Heart (tissue), 3 donors: ENCODE data around the gene STUM.

- RAMPAGE, long total RNA, 2 experiments: no peak in any of the 2 experiments
Observed at GRCh38 chr1:225822296-225823145, 12.6 kb downstream of the EPHX1 start.

DNA sequence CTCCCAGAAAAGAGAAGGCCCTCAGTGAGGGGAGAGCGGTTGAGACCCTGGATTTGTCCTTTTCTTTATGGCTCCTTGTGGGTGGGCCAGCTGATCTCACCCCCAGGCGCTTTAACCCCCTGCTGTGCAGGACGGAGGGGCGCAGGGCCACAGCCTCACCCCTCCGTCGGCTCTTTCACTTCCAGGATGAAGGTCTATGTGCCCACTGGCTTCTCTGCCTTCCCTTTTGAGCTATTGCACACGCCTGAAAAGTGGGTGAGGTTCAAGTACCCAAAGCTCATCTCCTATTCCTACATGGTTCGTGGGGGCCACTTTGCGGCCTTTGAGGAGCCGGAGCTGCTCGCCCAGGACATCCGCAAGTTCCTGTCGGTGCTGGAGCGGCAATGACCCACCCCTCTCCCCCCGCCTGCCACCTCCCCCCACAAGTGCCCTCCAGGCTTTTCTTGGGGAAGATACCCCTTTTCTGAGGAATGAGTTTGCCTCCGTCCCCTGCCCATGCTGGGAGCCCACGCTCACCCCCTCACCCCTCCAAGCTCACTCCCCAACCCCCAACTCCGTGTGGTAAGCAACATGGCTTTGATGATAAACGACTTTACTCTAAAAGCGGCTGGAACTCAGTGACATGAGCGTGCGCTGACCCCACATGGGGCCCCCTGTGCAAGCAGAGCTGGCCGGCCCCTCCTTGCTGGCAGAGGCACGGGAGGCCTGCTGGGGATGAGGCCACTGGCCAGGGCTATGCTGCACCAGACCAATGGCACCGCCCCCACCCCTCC lies 35.2 kb downstream of the EPHX1 start:
- RAMPAGE, long total RNA, 2 experiments: no peak in any of the 2 experiments

DNA sequence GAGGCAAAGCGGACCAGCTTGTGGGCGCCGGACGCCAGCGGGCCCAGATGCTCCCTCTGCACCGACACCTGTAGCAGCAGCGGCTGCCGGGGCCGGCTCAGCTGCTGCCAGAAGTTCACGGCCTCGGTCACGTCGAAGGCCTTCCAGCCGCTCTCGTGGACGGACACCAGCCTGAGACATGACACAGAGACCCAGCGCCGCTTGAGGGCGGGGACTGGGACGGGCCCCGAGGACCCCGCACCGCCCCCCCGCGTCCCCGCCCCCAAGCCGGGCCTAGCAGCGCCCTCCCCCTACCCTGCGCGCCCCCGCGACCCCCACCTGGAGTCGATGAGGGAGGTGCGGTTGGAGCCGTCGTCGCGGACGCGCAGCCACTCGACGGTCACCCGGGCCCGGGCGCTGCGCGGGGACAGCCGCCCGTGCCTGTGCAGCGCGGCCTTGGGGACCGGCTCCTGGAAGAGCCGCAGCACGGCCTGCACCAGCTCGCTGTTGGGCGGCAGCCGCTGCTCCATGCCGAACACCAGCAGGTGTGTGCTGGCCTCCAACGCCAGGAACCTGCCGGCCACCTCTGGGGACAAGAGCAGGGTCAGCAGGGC lies 1.4 kb downstream of the LEFTY1 start:
- RAMPAGE, long total RNA, 2 experiments: no peak in any of the 2 experiments

- RAMPAGE, long total RNA, 2 experiments: no peak in any of the 2 experiments
Observed at GRCh38 chr1:225919834-225920560, 4.1 kb downstream of the PYCR2 start.

- RAMPAGE, long total RNA, 2 experiments: no peak in any of the 2 experiments
Observed at GRCh38 chr1:225975761-225976395, 23.3 kb downstream of the SDE2 start.

DNA sequence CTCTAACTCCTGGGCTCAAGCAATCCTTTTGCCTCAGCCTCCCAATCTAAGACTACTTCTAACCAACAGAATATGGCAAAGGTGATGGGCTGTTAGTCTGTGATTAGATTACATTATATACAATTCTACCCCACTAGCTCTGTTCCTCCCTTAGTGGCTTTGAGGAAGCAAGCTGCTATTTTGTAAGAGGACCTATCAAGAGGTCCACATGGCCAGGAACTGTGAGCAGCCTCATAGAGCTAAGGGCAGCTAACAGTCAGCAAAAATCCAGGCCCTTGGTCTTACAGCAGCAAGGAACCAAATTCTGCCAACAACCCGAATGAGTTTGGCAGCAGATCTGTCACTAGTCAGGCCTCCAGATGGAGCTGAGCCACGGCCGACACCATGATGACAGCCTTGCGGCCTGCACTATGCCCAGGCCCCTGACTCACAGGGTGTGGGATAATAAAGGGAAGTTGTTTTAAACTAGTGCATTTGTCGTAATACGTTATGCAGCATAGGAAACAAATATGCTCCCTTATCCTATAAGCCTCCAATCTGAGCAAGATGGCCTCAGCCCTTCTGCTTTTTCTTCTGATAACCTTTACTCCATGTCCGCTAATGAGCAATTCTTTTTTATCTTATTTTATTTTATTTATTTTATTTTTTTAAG lies 28.0 kb upstream of the H3-3A start:
- RAMPAGE, long total RNA, 2 experiments: no peak in any of the 2 experiments

DNA sequence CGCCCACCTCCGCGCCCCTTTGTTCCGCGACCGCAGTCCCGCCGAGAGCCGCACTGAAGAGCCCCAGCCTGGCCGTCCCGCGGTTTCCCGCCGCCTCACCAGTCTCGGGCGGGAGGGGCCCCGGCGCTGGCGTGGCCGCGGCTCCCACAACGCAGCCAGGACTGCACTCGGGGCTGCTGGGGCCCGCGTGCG lies 59.4 kb downstream of the H3-3A start:
- RAMPAGE, long total RNA, 2 experiments: no peak in any of the 2 experiments

- RAMPAGE, long total RNA, 2 experiments: no peak in any of the 2 experiments
Observed at GRCh38 chr1:226125783-226126132, 60.8 kb downstream of the ACBD3 start.

GRCh38 chr1:226127287-226128362 lies 58.9 kb downstream of the ACBD3 start:
- RAMPAGE, long total RNA, 2 experiments: no peak in any of the 2 experiments

DNA sequence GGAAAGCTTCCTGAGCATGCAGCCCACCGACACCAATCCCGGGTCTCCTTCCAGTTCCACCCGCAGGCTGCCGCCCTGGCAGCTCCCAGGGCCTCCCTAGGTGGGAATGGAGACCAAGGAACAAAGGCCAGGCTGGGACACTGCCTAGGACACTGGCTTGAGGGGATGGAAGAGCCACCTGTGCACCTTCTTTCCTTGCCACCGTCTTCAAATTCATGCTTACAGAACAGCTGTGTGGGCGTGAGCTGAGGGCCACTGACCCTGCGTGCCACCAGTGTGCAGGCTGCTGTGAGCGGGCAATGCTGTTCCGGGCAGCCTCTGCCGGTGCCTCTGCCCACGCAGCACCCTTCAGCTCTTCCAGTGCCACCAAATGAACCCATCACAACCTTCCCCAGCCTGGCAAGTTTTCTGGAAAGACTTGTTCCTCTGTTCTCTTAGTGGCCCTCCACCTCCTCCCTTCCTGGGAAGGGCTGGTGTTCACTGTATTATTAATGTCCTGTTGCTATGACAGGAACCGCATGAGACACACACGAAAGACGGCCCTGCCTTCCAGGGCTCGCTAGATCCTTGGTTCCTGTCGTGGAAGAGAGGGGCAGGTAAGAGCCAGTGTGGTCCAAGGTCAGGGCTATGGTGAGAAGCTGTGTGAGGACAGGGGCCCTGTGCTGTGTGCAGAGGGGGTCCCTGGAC lies 53.5 kb downstream of the ACBD3 start:
- RAMPAGE, long total RNA, 2 experiments: no peak in any of the 2 experiments

GRCh38 chr1:226165683-226166291 lies 20.8 kb downstream of the ACBD3 start:
- RAMPAGE, long total RNA, 2 experiments: no peak in any of the 2 experiments

DNA sequence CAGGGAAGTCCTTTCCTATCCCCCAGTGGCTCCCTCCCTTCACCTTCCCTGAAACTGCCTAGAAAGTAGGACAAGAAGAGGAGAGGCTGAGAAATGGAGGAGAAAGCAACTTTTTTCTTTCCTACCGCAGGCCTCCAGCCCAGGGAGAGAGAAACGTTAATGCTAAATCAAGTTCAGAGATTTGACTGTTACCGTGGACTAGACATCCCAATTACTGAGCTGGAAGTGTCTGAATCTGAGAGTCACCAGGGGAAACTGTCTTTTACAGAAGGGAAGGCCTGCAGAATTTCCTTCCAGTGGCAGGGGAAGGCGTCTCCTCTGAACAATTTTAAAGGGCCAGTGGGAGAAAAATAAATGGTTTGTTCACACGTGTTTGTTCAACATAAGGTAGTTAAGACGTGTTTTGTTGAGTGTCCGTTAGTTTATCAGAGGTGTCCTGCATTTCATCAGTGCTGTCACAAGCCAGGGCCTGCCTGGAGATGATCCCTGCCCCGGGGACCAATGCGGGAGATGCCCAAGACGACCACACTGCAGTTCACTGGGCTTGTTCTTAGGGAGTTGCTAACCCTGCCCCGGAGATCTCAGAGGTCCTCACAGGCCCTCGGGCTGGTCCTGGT lies 44.6 kb upstream of the LIN9 start:
- RAMPAGE, long total RNA, 2 experiments: no peak in any of the 2 experiments

DNA sequence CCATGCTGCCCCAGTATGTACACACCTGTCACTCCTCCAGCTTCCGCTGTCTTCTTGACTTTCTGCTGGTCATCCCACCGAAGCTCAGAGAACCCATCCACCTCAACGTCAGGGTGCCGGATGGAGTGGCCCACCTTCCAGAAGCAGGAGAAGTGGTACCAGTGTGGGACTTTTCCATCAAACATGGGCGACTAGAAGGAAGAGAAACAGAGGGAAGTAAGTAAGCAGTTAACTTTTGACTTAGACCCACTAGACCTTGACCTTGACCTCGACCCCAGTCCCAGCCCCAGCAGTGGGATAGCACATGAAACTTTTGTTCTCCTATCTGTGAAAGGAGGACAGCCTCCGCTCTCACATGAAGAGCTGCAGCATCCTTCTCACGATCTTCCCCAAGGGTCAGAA lies 5.7 kb downstream of the PARP1 start:
- RAMPAGE, long total RNA, 2 experiments: no peak in any of the 2 experiments

- RAMPAGE, long total RNA, 2 experiments: no peak in any of the 2 experiments
Observed at GRCh38 chr1:226548172-226549220, at the start of gene STUM. Gene STUM, plus strand, starts transcription at chr1:226548764.

DNA sequence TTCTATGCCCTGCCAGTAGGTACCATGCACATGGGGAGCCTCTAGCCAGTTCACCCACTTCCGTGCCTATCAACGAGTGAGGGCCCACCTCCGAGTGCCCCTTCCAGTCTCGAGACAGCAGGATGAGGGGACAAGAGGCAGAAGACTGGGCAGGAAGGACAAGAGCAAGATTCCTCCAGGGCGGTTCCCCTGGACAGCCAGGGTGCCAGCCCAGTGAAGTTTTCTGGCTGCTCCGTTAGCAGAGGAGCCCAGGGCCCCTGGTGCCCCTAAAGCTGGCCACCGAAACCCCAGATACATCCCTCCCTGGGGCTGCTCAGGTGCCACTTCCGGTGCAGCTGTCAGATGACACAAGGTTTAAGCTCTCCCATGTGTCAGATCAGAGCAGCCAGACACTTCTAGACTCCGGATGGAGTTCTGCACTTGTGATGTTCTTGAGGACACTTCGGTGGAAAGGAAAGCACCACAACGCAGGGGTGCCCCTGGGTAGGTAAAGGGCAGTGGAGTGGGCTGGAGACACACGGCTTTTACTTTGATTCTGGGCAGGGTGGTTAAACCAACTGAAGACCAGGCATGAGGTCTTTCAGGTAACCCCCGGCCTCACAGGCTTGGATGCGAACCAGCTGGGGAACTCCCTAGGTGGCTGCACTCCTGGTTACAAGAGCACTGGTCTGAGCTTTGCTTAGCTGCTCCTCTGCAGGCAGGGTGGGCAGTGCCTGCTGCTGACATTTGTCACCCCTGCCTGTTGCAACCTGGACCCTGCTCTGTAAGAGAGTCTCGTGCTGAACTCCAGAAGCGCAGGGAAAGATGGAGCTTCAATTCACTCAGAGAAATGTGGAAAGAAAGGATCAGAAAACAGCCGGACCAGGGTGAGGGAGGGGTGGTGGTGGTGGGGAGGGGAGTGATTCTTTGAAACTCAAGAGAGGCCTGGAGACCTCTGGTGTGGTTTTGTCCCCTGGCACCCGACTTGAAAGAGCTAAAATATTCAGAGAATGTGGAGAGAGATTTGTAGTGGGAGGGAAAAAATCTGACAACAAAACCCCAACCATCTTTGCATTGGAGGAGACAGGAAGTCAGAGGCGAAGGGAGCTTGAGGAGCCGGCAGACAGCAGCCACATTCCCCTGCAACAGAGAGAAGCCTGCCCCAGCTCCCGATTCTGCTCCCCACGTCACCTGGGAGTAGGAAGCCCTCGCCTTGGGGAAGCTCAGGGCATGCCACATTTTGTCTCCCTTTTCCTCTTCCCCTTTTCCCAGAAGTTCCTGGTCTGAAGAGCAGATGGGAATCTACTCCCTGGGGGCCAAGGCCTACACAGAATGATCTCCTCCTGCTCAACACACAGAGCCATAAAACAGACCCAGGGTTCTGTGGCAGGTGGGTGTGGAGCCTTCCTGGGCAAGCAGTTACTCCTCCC lies 85.4 kb downstream of the ITPKB start:
- RAMPAGE, long total RNA, 2 experiments: no peak in any of the 2 experiments

GRCh38 chr1:226672114-226672803 lies 66.8 kb downstream of the ITPKB start:
- RAMPAGE, long total RNA, 2 experiments: no peak in any of the 2 experiments

DNA sequence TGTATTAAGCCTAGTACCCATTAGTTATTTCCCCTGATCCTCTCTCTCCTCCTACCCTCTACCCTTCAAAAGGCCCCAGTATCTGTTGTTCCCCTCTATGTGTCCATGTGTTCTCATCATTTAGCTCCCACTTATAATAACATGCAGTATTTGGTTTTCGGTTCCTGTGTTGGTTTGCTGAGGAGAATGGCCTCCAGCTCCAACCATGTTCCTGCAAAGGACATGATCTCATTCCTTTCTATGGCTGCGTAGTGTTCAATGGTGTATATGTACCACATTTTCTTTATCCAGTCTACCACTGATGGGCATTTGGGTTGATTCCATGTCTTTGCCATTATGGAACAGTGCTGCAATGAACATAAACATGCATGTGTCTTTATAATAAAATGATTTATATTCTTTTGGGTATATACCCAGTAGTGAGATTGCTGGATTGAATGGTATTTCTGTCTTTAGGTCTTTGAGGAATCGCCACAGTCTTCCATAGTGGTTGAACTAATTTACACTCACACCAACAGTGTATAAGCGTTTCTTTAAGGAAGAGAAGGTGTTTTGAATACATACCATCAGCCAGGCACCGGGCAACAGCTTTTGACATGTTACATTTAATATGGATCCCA lies 49.3 kb downstream of the ITPKB start:
- RAMPAGE, long total RNA, 2 experiments: no peak in any of the 2 experiments

DNA sequence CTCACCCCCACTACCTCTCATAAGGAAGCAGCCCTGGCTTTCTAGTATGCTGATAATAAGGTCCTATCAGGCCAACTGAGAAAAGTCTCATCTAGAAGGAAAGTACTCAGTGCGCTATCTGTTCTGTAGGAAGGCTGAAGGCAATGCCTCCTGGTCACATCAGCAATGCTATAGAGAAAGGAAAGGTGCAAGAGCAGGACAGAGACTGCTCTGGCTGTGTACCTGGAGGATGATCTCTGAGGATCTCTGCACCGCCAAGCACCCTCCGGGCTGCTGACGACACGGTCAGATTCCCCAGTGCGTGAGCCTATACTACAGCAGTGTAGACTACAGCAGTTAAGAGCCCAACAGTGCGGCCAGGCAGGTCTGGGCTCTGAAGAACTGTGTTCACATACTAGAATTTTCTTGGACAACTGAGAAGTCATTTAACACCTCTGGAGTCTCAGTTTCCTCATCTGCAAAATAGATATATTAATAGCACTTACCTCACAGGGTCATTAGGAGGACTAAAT lies 40.0 kb downstream of the ITPKB start:
- RAMPAGE, long total RNA, 2 experiments: no peak in any of the 2 experiments

DNA sequence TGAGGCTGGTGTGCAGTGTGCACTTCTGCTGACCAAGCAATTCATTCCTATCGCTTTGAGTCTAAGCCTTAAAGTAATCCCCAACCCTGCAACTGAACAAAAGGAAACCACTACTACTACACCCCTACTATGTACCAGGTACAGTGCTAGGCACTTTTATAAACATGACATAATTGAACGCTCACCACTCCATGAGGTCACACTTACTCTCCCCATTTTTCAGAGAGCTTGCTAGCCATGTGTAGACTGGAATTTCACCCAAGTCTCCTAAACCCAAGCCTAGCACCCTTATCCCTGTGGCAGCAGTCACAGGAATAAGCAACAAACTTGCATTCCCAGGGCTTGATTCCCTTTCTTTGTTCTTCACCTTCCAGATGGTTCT lies 10.5 kb downstream of the ITPKB start:
- RAMPAGE, long total RNA, 2 experiments: no peak in any of the 2 experiments

DNA sequence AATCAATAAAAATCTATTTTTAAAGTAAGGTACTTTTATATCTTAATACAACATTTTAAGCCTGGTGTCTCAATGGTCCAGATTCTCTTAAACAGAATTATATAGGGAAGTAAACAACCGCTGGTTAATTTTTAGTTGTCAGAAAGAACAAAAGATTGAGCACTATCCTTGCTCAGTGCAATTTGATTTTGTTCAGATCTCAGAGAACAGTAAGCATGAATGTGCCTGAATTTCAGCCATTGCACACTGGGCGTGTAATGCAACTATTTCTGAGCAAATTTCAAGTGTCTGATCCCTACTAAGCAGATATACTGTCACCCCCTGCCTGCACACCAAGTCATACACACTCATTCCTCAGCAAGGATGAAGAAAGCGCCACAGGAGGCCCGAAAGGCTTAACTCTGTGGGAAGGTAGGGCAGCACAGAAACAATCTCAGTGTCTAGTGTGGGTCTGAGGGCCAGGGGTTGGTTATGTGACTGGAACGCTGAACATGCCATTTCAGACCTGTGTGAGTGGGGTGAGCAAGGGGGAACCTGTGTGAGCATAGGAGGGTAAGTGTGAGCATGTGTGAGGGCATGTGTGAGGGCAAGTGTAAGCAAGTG lies 6.4 kb downstream of the ITPKB start:
- RAMPAGE, long total RNA, 2 experiments: no peak in any of the 2 experiments